Measurements from ENCODE around the gene SPOCD1.

- PRO-cap = no peak
Measured at GRCh38 chr1:31422393-31423174, 9.6 kb downstream of the SERINC2 start.

GRCh38 chr1:31445163-31445668 lies 32.2 kb downstream of the SERINC2 start:
- PRO-cap = no peak

- PRO-cap = no peak
Measured at GRCh38 chr1:31483177-31484055, 70.4 kb downstream of the SERINC2 start.

DNA sequence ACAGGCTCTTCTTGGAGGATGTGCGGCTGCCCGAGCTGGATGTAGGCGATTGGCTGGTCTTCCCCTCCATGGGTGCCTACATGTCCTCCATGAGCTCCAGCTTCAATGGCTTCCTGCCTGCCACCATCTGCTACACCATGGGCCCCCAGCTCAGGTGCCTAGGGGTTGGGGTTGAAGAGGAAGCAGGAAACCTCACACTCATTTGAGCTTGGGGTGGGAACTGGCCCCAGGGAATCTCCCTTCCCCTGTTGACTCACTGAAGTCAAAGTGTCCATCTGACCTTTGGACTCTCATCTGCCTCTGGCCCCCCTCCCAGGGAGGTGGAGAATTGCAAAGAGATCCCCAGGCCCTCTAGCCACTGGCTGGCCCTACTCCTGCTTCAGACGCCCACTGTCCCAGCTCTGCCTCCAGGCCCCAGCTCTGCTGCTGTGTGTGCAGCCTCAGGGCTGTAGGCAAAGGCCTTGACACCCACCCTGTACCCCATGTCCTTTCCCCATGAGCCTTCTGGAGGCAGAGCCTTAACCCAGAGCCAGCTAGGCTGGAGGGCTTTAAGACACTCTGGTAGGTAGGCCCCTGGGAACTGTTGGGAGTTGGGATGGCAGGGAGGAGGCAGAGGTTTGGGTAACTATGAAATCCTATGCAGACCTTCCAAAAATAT lies 67.1 kb upstream of the TINAGL1 start:
- PRO-cap = no peak

DNA sequence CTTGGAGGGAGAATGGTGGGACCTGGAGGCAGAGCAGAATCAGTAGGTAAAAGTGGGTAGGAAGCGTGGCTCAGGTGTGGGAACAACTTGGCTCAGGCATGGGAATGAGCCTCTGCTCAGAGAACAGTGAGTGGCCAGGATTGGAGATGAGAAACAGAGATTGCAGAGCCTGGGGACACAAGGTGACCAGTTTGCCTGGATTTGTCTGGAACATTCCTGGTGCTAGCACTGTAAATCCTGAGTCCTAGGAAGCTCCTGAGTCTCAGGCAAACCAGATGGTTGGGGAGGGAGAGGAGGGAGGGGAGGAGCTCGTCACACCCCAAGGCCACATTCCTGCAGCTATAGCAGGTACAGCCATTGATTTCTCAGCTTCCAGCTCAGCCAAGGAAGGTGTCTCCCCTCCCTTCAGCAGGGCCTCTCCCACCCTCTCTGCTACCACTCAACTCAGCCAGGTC lies 65.2 kb upstream of the TINAGL1 start:
- PRO-cap = no peak

DNA sequence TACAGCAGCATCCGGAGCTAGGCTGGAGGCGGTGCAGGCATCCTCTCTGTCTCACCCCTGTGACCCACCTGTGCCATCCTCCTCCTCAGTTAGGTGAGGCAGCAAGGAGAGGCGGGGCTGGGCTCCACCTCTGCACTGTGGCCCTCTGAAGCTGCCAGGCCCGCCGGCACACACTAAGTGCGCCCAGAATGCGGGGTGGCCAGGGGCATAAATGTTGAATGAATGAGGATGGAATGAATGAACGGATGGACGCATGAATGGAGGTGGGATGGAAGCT lies 301 bp upstream of the HCRTR1 start:
- PRO-cap = no peak

- PRO-cap = no peak
Measured at GRCh38 chr1:31704308-31705149, 712 bp upstream of the COL16A1 start.

GRCh38 chr1:31744298-31744979 lies 19.7 kb downstream of the ADGRB2 start:
- PRO-cap = no peak

DNA sequence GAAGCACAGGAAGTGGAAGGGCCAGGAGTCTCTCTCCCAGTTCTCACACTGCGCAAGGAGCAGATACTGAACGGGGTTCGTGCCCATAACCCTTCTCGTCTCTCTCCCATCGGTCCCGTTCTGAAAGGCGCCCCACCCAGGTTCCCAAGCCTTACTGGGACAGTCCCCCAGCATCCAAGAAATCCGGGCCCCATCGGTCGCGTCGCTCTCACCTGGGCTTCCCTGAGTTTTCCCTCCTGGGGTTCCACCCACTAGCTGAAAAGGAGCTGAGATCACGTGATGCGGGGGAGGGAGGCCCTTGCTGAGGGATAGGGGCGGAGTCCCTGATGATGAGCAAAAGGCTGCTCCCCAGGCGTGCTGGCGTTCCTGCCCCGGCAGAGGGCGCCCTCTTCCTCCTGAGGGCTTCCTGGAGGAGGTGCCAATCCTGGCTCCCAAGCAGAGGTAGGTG lies at the start of gene SPOCD1:
Gene SPOCD1, minus strand, starts transcription at position 274 of the 448 bp plus-strand sequence.
- PRO-cap = no peak

- PRO-cap = no peak
Measured at GRCh38 chr1:31905059-31905705, 33.0 kb downstream of the PTP4A2 start.

GRCh38 chr1:31905706-31906685 lies 32.2 kb downstream of the PTP4A2 start:
- PRO-cap = no peak

- PRO-cap = no peak
Measured at GRCh38 chr1:31911467-31912307, 26.5 kb downstream of the PTP4A2 start.

GRCh38 chr1:32212184-32213071 lies 3.5 kb downstream of the DCDC2B start:
- PRO-cap = no peak

GRCh38 chr1:32220508-32221400 lies 1.4 kb downstream of the TMEM234 start:
- PRO-cap = no peak

- PRO-cap = no peak
Measured at GRCh38 chr1:32242302-32242913, 4.6 kb upstream of the FAM167B start.

DNA sequence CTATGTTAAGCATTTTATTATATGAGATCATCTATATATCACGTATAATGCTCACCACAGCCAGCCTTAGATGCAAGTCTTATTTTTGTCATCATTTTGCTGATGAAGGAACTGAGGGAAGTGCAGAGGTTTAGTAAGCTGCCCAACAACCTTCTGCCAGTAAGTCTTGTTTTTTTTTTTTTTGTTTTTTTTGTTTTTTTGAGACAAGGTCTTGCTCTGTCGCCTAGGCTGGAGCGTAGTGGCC lies 5.9 kb downstream of the LCK start:
- PRO-cap = no peak

- PRO-cap = no peak
Measured at GRCh38 chr1:32321759-32322299, 14.2 kb downstream of the MARCKSL1 start.

- PRO-cap = no peak
Measured at GRCh38 chr1:32322529-32323058, 13.4 kb downstream of the MARCKSL1 start.

DNA sequence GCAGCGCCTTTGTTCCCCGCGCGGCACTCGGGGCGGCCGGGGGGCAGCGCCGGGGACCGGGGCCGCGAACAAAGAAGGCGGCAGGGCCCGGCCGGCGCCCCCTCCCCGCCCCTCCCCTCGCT lies 512 bp downstream of the MARCKSL1 start:
- PRO-cap = no peak

- PRO-cap = no peak
Measured at GRCh38 chr1:32355307-32355876, 6.9 kb downstream of the FAM229A start.

Data from SP-49 (cell line).